Epithelial cell of proximal tubule (primary cell): ENCODE data around the gene KLHL12.

- RAMPAGE, long total RNA, result no peak
- RRBS, result no CpG with 5 or more reads among the region's 5 CpGs
Observed at GRCh38 chr1:202057996-202059027, 47.9 kb downstream of the ELF3 start.

DNA sequence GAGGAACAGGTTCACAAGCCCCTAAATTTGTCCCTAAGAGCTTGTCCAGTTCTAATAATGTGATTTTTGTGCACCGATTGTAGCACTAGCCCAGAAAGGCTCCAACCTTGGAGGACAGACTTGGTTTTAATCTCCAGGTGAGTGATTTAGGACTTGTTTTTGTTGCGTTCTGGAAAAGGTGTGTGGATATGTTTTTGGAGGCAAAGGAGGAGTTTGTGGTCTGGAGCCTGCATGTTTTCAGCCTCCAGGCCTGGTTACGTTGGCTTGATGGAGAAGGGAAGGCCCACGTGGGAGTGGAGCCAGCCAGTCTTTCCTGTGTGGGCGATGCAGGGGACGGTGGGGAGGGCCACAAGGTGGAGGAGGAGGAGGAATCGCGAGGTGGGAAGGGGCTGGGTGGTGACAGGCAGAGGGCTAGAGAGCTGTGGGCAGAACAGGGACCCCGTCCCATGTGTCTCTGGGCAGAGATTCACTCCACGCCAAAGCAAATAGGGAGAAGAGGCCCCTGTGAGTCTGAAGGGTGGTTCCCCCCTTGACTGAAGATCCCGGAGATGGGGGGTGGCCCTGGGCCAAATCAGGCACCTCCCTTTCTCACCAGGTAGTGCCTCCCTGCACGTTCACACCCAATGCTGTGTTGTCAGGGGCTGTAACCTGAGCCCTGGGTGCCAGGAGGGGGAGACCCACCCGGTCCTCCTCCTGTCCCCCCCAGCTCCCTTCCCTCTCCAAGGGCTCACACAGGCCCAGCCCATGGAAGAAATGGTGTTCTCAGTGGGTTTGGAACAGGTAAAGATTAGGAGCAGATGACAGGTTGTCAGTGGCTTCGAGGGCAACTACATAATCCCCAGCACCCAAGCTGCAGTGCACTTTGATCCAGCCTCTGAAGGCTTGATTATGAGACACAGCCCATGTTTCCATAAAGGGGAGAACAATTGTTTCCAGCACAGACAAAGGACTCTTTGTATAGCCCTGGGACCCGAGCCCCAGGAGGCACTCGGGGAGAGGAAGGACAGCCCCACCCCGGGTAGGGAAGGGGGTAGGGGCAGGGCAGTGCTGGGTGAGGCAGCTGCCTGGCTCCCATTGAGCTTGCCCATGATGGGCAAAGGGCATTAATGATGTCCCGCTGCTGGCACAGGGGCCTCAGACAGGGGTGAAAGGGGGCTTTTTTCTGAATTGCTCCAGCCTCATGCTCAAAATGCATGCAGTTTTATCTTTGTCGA, 37.8 kb upstream of the GPR37L1 start:
- RAMPAGE, long total RNA, result no peak
- RRBS, result no CpG with 5 or more reads among the region's 19 CpGs

- RAMPAGE, long total RNA, result no peak
- RRBS, result no CpG with 5 or more reads among the region's 6 CpGs
Observed at GRCh38 chr1:202085773-202086554, 36.8 kb upstream of the GPR37L1 start.

DNA sequence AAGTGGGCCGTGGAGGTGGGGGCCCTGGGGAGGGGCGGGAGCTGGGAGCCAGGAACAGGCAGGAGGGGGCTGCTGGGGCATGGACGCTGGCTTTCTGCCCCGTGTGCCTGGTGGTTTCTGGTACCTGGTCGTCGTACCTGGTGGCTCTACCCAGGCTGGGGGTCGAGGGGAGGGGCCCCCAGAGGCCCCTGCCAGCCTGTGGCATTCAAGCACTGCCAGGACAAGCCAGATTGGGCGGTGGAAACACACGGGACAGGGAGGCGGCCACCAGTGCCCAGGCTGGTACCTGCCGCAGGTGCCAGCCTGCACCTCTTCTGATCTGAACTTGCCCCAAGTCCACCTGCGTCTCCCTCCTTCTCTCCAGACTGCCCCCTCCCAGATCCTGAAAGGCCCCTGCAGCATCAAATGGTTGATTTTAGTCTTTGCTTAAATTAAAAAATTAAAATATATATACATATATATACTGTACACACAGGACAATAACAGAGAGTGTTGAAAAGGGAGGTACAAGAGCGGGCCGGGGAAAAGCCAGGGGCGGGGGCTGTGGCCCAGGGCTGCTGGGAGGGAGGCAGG, 10.8 kb downstream of the ARL8A start:
- RAMPAGE, long total RNA, result no peak
- RRBS, result no CpG with 5 or more reads among the region's 15 CpGs

- RAMPAGE, long total RNA, result no peak
- RRBS, result no CpG with 5 or more reads among the region's 10 CpGs
Observed at GRCh38 chr1:202161853-202162679, 1.7 kb upstream of the PTPN7 start.

DNA sequence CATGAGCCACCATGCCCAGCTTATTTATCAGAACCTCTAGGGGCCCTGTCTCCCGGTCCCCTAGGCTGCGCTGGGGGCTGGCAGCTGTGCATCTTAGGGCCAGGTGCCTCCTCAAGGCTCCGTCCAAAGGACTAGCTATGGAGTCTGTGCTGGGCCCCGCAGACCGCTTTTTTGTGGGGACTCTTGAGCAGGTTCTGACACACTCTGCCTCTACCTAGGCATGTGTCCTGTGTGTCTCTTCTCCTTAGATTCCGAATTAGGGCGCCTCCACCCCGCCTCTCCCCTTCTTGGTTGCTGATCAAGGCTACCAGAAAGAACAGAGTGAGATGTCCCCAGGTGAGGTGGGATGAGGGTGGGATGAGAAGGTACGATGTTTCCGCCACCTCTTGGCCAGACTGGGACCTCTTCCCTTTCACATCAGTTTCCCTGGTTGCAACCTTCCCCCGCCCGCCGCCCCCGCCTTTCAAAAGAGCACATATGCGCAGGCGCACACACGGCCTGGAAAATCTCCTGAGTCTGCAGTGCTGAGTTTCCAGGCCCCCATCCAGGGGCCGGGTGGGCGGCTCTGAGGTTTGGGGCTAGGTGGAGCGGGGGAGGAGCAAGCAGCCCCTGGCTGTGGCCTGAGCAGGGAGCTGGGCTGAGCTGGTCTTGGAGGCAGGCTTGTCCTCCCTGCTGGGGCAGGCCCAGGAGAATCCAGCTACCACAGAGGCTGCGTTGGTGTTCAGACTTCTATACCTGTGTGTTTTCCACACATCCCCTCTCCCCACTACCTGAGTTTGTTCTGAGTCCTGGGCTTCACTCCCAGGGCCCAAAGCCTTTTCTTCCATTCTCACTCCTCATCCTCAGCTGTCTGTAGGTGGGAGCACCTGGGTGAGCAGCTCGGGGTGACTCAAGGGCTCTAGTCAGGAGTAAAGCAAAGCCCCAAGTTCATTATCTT, 5.2 kb upstream of the PTPN7 start:
- RAMPAGE, long total RNA, result no peak
- RRBS, result no CpG with 5 or more reads among the region's 22 CpGs

GRCh38 chr1:202203372-202203951, 9.9 kb downstream of the LGR6 start:
- RAMPAGE, long total RNA, result no peak
- RRBS, result no CpG with 5 or more reads among the region's 12 CpGs

DNA sequence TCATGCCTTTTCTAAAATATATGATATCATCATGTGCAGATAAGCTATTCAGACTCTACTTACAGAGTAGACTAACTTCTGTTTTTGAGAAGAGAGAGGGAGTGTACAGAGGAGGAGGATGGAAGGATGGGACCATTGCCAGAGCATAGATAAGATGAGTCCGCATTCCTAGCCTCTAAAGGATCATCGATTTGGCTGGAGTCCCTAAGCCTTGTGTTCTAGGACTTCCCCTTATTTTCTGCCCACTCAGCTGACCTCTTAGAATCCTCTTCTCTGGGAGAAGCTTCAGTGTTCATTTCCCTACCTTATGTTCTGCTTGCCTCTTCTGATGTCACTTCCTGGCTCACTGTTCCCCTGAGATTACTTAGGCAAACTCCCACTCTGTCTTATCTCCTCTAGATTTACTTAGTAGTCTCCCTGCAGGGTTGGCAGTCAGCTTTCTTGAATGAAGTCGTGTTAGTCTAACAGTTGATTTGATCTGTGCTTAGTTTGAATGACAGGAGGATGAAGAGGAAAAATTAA, 156.7 kb downstream of the SYT2 start:
- RAMPAGE, long total RNA, result no peak
- RRBS, result no CpG with 5 or more reads among the region's 3 CpGs

DNA sequence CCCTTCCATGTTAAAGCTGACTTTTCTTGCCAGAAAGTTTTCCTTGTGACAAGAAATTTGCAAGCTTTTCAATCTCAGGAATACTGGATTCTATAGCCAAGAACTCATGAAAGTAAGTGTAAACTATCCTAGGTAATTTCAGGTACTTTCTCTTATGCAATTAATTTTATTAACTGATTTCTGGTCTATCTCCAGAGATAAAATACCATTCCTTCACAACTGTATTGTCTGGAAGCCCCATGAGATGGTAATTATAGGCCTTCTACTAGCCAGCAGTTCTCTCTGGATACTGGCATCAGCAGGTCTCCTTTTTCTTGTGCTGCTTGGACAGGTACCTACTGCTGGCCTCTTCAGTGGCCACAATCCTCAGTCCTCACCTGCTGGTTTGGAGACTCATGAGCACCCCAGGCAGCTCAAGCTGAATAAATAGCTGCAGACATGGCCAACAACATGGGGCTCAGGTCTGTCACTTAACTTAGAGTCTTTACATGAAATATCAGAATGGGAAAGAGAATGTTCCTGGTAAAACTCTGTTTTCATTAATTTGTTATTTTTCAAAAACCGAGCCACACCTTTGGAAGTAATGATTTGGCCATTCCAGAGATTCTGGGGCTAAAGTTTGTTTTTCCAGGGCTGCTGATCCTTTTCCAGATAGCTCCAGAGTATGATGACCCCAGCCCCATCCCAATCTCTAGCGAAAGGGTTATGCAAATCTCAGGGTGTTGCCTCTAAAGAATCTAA, 126.7 kb downstream of the SYT2 start:
- RAMPAGE, long total RNA, result no peak
- RRBS, result no CpG with 5 or more reads among the region's 2 CpGs

DNA sequence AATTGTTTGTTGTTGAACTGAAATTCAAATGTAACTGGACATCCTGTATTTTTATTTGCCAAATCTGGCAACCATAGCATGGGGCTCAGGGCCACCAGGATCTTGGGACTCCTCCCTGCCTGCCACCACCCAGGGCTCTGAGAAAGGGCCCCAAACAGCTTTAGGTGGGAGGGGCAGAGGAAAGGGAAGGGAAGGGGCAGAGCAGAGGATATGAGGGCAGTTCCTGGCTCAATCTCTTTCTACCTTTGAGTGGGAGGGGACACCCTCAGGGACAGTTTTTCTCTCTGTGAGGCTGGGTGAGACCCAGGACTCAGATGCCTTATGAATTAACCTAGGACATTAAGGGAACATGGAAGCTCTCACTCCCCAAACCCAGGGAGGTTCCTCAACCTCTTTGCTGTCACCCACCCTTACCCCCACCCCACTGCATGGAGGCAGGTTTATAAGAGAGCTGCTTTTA, 117.3 kb downstream of the SYT2 start:
- RAMPAGE, long total RNA, result no peak

DNA sequence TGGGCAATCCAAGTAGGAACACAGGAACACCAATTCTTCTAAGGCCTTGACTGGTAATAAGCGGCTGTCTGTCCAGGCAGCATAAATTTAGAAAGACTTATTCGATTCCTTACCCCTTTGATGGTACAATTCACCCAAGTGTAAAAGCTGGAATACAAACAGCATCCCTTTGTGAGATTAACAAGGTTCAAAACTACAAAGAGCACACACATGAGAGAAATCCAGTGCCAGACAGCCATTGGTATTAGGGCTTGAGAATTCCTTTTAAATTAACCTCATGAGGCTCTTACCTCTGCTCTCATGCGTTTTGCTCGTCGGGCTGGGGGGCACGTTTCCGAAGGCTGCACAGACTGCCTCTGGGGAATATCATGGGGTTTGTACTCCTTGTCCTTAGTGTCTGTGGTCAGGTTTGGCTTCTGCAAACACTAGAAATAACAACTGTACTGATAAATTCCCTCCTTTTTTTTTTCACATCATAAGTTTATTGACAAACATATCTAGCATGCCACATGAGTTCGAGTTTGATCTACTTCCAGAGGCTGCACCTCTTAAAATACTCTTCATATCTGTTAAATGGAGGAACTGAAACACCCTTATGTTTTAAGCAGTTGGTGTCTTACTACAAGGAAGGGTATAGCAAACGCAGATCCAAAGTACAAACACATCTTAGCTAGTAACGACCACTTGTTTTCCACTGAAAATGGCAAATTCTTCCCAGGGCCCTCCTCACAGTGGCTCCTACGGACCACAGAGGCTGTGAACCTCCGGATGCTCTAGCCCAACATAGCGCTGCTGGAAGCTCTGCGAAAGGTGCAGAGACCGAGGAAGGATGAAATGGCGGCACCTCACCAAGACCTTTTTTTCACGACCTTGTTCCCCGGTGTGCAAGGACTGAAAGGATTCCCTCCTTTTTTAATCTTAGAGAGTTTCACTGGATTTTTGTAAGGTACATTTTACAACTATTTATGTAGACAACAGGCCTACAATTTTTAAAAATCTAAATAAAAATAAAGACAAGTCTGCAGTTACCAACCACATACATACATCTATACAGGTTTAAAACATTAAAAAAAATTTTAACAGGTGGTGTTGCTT, 41.2 kb downstream of the KDM5B start:
- RAMPAGE, long total RNA, result no peak
- RRBS, result 95% methylated on average over 2 of the region's 18 CpGs

DNA sequence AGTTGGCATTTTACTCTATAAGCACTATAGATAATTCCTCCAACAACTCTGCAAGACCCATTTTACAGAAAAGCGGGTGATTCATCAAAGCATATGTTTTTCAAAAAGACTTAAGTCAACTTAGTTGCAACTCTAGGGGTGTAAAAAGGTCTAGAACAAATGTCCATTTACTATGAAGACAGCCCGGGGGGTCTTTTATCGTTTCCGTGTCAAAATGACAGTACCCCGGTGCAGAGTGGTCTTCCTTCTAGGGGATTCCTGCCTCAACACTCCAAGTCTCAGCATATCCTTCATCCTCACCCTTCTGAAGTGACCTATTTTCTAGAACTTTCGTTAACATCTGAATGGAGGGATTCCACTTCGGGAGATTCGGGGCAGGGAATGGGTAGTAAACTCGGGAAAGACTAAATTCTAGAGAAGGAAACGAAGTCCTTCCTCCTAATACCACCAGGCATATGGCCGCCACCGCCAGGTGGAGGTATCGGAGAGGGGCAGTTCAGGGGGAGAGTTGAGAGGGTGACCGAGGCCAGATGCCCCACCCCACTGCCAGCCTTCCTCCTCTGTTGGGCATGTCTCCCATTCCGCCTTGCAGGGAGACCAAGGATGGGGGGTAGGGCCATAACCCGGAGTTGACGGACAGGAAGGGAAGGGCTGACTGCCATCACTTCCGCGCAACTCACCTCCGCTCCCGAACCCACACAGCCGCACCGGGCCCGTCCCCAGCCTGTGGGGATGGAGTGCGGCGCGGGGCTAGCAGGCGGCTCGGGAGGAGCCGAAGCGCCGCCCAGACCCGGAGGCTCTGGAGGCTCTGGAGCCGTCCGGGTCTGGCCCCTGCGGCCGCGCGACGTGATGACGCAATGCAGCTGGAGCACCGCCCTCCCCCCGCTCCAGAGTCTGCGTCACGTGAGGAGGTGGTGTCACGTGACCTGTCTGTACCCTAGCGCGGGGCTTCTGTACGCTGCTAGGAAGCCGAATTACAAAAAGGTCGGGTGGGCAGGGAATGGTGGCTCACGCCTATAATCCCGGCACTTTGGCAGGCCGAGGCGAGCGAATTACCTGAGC, at the start of gene KLHL12:
Gene KLHL12 (minus strand): TSS at position 826 of the 1,062 bp plus-strand sequence.
- RAMPAGE, long total RNA, result no peak
- RRBS, result 1% methylated on average over 14 of the region's 56 CpGs

GRCh38 chr1:202966305-202967149, 530 bp downstream of the CYB5R1 start:
- RAMPAGE, long total RNA, result no peak
- RRBS, result under 1% methylated on average over 14 of the region's 35 CpGs

- RAMPAGE, long total RNA, result no peak
- RRBS, result no CpG with 5 or more reads among the region's 10 CpGs
Observed at GRCh38 chr1:203005607-203006045, 1.5 kb upstream of the TMEM183A start.

- RAMPAGE, long total RNA, result no peak
- RRBS, result no CpG with 5 or more reads among the region's 2 CpGs
Observed at GRCh38 chr1:203277382-203277740, 28.0 kb upstream of the BTG2 start.

- RAMPAGE, long total RNA, result no peak
- RRBS, result no CpG with 5 or more reads among the region's 7 CpGs
Observed at GRCh38 chr1:203316303-203317175, 11.2 kb downstream of the BTG2 start.

GRCh38 chr1:203442403-203443516, 32.8 kb upstream of the PRELP start:
- RAMPAGE, long total RNA, result no peak
- RRBS, result 44% methylated on average over 3 of the region's 14 CpGs

GRCh38 chr1:203465801-203466317, 9.7 kb upstream of the PRELP start:
- RAMPAGE, long total RNA, result no peak
- RRBS, result no CpG with 5 or more reads among the region's 8 CpGs

- RAMPAGE, long total RNA, result no peak
- RRBS, result no CpG with 5 or more reads among the region's 10 CpGs
Observed at GRCh38 chr1:203655500-203656150, 29.0 kb downstream of the ATP2B4 start.

DNA sequence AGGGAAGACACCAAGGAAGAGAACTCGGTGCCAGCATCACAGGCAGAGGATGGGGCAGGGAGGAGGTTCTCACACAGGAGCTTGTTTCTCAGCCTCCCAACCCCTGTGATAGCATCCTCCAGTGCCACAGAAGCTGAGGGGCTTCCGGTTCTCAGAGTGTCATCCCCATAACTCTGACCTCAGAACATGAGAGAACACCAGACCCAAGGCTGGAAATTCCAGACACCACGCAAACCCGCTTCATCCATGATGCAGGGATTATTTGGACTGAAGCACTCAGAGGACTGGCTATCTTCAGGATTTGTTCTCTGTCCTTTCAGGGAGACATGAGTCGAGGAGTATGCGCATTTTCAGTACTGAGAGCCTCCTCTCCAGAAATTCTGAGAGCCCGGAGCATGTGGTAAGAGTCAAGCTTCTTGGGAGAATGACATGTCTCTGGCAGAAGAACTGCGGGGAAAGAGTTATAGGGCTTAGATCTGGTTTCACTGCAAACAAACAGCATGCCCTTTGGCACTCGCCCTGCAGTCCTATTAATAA, 6.8 kb downstream of the LAX1 start:
- RAMPAGE, long total RNA, result no peak
- RRBS, result no CpG with 5 or more reads among the region's 9 CpGs